A375 (cell line): ENCODE results near the gene RACK1.

DNA sequence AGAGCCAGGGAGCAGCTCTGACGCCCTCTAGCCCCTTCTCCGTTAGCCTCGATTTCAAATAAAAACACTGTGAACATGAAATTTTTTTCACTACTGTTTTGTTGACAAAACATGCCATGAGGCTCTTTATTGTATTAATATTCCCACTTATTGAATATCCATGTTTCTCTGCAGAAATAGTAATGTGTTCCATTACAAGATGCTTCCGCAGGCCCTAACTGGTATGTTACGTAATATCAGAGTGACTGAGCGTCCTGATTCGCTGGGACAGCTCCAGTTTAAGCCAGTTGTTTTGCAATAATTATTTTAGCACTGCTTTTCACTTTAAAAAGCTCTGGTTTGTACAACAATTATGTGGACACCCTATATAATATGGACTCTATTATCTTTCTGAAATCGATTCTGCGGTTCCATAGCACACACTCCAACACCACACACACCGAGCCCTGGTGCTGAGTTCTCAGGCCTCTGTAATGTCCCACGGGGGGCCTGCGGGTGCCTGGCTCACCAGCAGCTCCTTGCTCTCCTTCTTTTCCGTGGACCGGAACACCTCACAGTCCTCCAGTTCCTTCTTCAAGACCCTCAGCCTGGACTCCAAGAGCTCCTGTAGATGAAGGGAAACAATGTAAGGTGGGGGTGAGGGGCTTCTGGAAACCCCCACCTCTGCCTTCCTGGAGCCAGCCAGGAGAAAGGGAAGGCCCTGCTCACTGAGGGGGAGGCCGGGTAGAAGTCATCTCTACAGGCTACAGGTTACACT lies 1.8 kb downstream of the TRIM7 start:
- RAMPAGE, long total RNA = no peak

- RAMPAGE, long total RNA = start-site peak on the minus strand at chr5:181243764-181243911, 3,342 and 1,143 reads in 2 replicates
Observed at GRCh38 chr5:181243043-181244065, at the start of gene RACK1. RACK1 (minus strand) TSS chr5:181243906.

DNA sequence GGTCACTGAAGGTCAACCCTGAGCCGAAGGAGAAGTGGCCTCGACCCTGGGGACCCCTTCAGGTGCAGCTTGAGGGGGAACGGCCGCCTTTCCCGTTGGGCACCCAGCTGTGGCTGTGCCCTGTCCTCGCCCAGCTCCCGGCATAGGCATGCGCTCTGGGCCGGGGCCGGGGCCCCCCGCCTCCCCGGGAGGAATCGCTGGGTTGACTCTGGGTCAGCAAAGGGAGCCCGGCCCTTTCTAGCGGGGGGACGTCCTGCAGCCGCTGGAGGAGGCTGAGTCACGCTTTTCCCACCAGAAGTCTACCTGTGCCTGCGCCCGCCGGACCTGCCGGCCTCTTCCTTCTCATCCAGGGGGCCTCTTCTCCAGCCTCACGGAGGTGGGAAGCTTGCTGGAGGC lies 3.1 kb upstream of the RACK1 start:
- RAMPAGE, long total RNA = no peak